ENCODE measurements around a stretch of chr11.

DNA sequence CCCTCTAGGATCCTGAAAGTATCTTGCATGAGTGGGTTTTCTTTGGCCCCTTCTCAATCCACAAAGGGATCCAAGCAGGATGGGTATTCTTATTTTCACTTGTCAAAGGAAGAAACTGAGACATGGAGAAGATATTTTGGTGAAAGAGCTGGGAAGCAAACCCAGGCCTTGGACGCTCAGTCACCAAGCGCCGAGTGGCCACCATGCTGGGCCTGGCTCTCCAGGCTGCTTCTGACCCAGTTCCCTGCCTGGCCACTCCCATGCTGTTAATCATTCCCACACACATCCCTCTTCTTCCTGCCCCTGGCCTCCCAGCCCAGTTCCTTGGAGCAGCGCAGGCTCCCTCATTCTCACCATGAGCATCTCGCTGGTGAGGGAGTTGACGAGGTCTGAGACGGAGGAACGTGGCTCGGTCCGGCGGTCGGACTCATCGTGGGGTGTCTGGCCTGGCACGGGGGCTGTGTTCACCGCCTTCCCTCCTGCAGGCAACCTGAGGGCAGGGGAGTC is 24.1 kb downstream of the LRRC10B start:
- RRBS, result no CpG with 5 or more reads among the region's 15 CpGs

- RRBS, result 4% methylated on average over 14 of the region's 25 CpGs
Measured at GRCh38 chr11:61581421-61581985, 627 bp upstream of the SYT7 start.

DNA sequence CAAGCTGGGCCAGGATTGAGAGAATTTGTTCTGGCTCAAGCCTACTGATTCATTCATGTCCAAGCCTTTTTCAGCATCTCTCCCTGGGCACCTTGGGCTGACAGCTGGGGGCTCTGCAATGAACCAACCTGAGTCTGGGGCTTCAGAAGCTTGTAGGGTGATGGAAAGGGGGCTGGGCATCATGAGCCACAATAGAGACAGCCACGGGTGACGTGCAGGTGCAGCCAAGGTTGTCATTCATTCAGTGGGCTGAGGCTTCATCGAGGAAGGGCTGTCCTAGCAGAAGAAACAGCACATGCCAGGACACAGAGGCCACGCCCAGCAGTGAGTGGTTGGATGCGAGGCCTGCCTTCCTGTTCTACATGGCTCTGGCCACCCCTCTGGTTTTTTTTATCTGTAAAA is 19.9 kb upstream of the SYT7 start:
- RRBS, result no CpG with 5 or more reads among the region's 5 CpGs

DNA sequence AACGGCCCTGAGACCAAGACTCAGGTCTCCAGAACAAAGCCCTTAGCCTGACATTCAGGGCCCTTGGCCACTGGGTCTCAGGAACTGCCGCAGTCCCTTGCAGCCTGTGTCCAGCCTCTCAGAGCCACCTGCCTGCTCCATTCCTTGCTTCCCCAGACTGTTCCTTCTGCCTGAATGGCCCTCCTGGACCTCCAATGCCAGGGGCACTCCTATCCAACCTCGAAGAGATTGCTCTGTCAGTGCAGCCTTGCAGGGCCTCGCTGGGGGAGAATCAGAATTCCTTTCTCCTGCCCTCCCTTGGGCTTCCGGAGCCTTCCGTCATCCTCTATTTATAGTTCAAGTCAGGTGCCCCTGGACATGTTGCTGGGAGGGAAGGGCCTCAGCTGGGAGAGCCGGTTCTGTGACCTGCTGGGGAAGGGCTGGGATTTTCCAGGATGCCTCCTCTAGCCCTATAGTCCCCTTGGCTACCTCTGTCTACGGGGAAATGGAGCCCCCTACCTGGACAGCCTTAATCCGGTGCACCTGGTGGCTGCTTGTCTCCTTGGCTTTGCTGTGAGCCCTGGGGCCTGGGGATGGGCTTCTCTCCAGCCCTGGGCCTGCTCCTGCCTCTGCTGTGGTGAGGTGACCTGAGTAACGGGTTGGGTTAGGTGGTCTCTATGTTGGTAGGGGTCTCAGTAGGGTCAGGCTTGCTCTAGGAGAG is 45.8 kb upstream of the SYT7 start:
- RRBS, result 46% methylated on average over 3 of the region's 10 CpGs

DNA sequence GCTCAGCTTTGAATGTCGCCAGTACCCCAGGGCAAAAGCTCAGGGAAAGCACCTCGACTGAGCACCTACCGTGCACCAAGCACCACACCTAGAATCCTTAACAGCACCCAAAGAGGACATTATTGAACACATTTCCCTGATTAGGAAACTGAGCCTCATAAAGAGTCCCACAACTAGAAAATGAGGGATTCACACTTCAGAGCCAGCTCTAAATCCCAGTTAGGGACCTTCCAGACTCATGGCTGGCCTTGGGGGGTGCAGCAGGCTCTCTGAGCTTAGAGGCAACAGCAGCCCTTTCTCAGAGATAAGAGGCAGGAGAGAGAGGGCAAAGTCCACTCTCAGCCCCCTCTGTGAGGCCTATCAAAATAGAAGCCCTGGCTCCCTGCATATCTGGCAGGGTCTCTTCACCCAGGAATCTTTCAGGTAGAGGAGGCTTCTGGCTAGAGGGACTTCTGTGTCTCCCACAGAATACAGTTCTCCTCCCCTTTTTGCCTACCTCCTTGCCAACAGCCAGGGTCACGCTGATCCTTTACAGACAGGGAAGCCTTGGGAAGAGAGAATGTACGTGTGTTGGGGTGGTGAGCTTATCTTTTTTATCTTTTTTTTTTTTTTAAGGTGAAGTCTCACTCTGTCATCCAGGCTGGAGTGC is 13.3 kb upstream of the DAGLA start:
- RRBS, result no CpG with 5 or more reads among the region's 5 CpGs

- RRBS, result 74% methylated on average over 1 of the region's 20 CpGs
Measured at GRCh38 chr11:61754473-61755266, 2.2 kb downstream of the MYRF start.

- RRBS, result 40% methylated on average over 5 of the region's 19 CpGs
Measured at GRCh38 chr11:61764299-61764938, 12.0 kb downstream of the MYRF start.

GRCh38 chr11:61782651-61783455 is 9.5 kb downstream of the TMEM258 start:
- RRBS, result no CpG with 5 or more reads among the region's 15 CpGs

- RRBS, result no CpG with 5 or more reads among the region's 14 CpGs
Measured at GRCh38 chr11:61814120-61814682, 2.6 kb downstream of the FADS1 start.

- RRBS, result 83% methylated on average over 1 of the region's 8 CpGs
Measured at GRCh38 chr11:61860287-61860681, 31.1 kb downstream of the FADS3 start.

DNA sequence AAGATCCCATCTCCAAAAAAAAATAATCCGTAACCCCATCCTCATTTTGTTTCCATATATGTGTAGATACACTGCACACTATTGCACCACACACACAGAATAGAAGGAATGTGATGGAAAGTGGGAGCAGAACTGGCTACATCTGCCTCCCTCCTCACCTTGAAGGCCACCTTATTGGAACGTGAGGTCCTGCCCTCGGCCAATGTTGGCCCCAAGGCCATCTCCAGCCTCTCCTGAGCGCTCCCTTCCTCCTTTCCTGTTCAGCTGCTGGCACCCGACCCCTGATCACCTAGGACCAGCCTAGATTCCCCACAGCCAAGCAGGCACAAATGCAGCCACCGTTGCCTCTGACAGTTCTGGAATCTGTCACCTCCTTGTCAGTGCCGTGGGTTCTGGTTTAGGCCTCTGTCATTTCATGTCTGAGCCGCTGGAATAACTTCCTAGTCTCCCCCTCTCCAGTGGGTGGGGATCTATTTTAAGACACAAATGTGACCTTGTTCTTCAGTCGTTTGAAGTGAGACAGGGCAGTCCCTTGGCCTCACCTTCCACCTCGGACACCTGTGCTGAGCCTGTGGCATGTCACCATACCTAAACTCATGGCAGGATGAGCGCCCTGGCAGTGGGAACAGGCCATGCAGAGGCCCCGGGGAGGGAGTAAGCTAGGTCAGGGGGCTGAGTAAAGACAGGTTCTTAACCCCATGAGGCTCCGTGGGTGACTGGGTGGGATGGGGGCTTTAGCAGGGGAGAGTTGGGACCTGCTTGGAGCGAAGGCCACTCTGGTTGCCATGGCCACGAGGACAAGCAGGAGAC is 29.7 kb downstream of the FADS3 start:
- RRBS, result no CpG with 5 or more reads among the region's 15 CpGs

DNA sequence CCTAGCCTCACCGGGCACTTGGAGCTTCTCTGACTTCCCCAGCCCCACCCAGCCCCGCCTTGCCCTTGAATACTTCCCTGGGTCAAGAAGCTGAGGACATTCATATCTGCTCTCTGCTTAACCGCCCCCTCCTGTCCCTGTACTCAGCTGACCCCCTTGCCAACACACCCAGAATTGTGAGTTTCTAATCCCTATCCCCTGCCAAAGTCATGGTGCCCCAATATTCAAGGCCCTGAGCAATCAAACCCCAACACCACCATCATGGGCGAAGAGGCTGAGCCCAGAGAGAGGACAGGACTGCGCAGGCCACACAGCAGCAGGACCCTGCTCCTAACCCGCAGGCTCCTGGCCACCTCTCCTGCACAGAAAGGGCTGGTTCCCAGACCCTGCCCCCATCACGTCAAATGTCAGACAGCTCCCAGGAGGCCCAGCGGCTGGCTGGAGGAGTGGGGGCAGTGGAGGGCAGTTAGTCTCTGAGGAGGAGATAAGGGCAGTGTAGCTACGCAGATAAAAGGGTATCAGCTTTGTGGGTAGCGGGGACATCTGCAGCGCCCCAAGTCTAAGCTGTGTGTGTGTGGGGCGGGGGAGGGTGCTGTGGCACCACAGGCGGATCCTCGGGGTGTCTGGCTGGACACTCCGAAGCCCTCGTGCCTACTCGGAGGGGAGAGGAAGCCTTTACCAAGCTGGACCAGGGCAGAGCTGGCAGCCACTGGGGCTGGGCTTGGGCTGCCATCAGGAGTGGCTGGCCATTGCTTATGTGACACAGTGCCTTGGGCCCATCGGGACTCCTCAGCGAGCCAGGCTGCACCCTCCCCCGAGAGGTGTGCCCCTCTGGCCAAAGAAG is 21.6 kb downstream of the FADS3 start:
- RRBS, result no CpG with 5 or more reads among the region's 20 CpGs

DNA sequence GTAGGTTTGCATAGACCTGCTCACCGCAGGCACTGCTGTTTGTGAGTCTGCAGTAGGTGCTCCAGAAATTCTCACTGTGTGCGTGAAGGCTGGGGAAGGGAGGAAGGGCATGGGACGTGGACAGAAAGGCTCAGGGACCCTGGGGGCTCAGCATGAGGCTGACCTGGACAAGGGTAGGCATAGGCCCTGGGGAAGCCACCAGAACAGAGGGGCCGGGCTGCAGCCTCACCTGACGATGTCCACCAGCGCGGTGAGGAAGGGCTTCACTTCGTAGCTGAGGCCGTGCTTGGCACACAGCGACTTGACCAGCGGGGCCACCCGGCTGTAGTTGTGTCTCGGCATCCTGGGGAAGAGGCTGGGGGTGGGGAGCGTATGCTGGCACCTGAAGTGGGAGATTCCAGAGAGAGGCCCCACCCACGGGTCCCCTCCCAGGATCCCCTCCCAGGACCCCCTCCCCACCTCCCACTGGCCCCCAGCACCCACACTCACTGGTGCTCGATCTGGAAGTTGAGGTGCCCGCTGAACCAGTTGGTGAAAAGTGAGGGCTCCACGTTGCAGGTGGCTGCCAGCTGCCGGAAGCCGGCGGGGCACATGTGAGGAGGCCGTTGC is 15.6 kb downstream of the FADS3 start:
- RRBS, result no CpG with 5 or more reads among the region's 22 CpGs

DNA sequence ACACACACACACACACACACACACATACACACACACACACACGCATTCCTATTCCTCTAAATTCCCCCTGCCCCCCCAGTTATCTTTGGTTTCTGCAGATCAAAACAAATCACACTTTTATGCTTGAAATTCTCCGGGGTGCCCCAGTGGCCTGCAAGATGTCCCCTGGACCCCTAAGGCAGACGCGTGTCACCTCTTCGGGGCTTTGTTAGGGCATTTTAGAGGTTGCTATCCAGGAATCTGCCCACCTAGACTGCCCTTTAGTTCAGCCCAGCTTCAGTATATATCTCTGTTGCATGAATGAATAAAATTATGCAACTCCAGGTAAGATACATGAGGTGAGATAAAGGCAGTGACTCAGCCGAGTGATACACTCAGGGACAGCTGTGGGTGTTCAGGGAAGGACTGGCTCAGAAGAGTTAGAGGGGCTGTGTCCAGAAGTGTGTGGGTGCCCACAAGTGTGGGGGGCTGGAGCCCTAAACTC is 8.5 kb downstream of the FTH1 start:
- RRBS, result no CpG with 5 or more reads among the region's 6 CpGs

- RRBS, result no CpG with 5 or more reads among the region's 16 CpGs
Measured at GRCh38 chr11:61964617-61965701, 2.5 kb downstream of the FTH1 start.

- RRBS, result no CpG with 5 or more reads among the region's 2 CpGs
Measured at GRCh38 chr11:62427979-62428279, 9.1 kb downstream of the SCGB1A1 start.

GRCh38 chr11:62463138-62463540 is 44.3 kb downstream of the SCGB1A1 start:
- RRBS, result no CpG with 5 or more reads among the region's 6 CpGs

DNA sequence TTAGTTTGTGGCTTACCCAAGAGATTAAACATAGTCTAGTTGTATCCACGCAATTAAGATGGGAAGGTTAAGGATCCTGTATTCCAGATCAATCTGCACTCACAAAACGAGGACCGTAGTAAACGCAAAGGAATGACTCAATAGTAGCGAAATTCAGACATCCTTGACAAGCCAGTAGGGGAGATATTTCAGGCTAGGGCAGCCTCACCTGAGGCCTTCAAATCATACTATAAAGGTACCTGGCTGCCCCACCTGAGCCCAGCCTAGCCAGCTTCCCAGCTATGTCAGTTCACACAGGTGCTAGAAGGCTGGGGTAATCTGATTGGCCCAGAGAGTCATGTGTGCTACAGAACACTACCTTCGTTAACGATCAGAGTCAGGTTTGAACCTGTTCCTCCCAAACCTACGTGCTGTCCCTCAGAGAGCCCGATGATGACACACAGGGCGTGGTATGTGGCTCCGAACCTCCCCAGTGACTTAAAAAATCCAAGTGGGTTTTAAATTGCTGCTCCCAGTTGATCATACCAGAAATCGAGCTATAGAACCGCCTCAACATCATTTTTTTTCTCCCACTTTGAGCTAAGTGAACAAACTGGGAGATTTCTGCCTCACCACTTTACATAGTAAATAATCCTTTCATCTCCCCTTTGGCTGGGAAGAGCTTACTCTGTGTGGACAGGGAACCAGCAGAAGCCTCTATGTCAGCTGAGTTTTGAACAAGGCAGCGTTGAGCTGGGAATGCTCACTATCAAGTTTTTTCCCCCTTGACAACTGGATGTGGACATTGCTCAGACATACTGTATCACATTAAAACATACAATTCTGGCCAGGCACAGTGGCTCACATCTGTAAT is 46.3 kb downstream of the AHNAK start:
- RRBS, result no CpG with 5 or more reads among the region's 14 CpGs

DNA sequence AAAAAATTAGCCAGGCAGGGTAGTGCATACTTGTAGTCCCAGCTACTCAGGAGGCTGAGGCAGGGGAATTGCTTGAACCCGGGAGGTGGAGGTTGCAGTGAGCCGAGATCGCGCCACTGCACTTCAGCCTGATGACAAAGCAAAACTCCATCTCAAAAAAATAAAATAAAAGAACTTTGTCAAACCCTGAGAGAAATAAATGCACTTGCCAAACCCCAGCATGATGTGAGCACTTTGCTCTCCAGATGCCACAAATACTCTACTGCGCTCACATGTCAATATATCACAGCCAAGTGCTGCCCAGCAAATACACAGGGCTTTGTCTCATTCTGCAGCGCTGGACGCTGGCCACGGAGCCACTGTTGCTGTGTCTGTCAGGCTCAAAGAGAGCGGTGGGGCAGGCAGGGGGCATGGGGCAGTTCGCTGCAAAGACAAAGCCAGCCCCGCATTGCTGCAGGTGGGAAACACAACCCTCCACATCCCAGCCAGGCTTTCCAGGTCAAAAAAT is 45.1 kb downstream of the AHNAK start:
- RRBS, result no CpG with 5 or more reads among the region's 11 CpGs

- RRBS, result no CpG with 5 or more reads among the region's 6 CpGs
Measured at GRCh38 chr11:62514547-62514938, 32.1 kb downstream of the AHNAK start.